HGPS cell (cell line): ENCODE data around the gene CAMK1G.

GRCh38 chr1:207907925-207908958 is 2.7 kb downstream of the CD34 start:
- RRBS: no CpG with 5 or more reads among the region's 8 CpGs

DNA sequence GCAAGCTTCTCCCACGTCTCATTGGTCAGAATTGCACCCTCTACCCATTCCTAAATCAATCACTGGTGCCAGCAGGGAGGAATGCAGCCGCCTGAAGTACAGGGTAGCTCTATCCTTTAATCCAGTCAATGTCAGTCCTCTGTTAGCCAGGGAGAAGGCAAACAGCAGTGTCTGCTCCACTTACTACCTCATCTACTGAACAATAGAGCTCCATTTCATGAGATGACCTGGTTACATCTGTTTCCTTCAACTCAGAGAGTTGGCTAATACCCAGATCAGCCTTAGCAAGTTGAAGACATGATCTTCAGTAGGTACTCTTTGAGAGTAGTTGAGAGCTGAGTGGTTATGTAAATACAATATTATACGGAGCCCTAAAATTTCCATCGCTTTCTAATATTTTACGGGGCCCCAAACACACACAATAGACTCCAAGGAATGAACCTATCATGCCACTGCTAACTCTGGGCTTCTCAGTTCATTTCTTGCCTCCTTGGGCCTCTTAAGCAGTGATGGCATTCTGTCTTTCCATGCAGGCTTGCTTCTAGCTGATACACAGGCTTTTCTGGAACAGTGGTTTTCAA is 46.1 kb upstream of the CD34 start:
- RRBS: no CpG with 5 or more reads among the region's 5 CpGs

DNA sequence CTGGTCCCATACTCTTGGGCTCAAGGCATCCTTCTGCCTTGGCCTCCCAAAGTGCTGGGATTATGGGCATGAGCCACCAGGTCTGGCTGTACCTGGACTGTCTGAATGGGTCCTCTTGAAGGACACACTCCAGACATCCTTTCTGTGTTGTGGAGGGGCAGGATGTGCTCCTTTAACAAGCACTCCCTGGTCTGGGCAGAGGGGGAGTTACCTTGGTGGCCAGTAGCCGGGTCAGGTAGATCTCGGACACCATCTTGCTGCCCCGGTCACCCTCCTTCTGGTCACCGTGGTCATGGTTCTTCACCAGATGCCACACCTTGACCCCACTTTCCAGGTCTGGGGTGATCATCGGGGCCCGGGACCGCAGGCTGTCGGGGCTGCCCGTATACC is 122.2 kb upstream of the CD34 start:
- RRBS: 95% methylated on average over 6 of the region's 9 CpGs

DNA sequence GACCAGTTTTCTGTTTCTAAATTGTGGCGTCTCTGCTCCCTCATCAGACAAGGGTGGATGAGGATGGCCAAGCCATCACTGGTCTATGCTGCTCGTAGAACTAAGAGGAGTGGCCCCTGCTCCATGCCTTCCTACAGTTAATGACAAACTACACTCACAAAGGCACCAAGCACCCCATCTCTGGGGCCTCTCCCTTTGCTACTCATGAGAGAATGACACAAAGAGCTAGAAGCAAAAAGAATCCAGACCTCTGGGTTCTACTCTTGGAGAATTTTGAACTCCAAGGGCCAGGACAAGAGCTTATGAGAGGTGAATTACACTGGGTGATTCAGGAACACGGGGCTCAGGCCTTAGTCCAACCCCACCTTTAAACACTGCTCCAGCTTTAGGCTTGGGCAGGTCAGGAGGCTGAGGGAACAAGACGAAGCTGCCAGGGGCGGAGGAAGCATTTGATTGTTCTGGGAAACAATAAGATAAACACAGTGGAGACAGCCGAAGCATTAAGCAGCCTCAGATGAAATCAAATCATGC is 93.5 kb downstream of the PLXNA2 start:
- RRBS: no CpG with 5 or more reads among the region's 6 CpGs

DNA sequence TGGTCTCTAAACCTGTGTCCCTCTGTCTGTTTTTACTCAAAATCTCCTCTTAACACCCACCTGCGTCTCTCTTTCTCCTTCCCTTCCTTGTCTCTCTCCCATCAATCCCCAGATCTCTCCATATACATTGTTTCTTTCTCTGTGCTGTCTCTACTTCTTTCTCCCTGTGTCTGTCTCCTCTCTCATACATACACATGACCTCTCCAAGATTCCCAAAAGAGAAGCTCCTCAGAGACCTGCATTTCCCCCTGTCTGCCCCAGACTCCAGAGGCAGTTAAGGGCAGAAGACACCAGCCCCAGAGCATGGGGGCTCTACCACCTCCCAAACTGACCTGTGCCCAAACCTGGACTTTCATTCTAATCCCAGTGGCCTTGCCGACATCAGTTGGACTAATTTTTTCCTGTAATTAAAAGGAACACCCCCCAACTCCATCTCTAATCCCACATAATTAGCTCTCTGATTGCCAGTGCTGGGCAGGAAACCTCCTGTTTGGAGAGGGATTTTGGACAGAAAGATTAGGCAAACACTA is 85.9 kb downstream of the PLXNA2 start:
- RRBS: no CpG with 5 or more reads among the region's 2 CpGs

- RRBS: 30% methylated on average over 5 of the region's 20 CpGs
Observed at GRCh38 chr1:208219286-208220277, 24.6 kb downstream of the PLXNA2 start.

GRCh38 chr1:208476322-208476797 is 232.2 kb upstream of the PLXNA2 start:
- RRBS: no CpG with 5 or more reads among the region's 1 CpG

GRCh38 chr1:209039265-209040008 is 544.1 kb upstream of the CAMK1G start:
- RRBS: no CpG with 5 or more reads among the region's 6 CpGs

- RRBS: no CpG with 5 or more reads among the region's 6 CpGs
Observed at GRCh38 chr1:209583442-209583882, at the start of gene CAMK1G. TSS of gene CAMK1G (plus strand) at chr1:209583714.

DNA sequence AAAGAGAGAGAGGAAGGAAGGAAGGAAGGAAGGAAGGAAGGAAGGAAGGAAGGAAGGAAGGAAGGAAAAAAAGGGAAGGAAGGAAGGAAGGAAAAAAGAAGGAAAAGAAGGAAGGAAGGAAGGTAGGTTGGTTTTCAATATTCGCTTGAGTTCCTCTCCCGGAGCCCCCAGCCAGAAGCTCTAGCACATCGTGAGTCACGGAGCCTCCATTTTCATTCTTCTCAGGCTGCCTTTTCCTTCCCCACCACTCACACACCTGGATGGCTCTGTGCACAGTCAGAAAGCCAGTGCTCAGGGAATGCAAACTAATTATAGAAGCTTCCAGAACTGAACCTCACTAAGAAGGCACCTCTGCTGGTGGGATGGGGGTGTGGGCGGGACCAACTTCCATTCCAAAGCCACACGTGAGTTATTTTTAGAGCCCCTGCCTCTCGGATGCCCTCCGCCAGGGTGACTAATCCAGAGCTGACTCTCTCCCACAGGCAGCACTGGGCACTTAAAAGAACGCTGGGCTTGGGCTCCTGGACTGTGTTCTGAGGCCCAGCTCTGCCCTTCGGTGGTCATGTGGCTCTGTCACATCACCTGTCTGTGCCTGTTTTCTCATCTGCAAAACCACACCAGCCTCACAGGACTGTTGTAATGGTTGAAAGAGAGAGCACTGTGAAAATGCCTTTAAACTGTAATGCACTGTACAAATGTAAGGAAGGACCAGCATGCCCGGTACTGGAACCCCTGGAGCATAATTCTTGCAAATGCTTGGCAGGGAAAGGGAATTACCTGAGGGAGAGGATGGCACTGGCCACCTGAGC is 27.1 kb downstream of the LAMB3 start:
- RRBS: no CpG with 5 or more reads among the region's 11 CpGs

- RRBS: no CpG with 5 or more reads among the region's 6 CpGs
Observed at GRCh38 chr1:209642293-209642649, 10.0 kb downstream of the LAMB3 start.

GRCh38 chr1:209791772-209792277 is 7.5 kb upstream of the C1orf74 start:
- RRBS: no CpG with 5 or more reads among the region's 1 CpG

DNA sequence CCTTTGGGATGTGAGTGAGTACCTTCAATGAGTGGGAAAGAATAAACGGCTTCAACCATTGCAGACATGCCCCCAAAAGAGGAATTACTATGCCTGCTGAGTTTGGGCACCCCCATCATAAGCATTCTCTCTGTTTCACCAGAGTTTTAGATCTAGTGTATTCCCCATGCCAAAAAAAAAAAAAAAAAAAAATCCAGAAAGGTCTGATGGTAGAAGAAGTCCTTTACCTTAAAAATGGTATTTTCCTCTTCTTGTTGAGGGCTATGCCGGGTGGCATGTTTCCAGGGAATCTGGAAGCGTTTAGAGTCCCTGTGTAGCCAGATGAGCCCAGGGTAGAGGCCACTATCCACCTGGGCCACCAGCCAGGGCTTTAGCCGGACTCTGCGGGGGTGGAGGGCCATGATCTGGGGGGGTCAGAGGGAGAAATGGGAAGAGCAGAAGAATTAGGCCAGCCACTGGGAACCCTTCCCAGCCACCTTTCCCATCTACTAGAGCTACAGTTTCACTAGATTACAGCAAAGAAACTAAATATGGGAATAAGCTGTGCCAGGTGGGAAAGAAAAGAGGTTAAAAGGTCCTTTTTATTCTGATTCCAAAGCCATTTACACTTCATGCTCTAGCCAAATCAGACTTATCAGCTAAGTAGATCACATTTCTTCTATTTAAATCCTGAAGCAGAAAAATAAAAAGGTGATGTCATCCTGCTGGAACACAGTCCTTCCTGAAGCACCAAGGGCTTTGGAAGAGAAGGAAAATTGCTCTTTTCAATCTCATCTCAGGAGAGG is 4.7 kb downstream of the IRF6 start:
- RRBS: 24% methylated on average over 3 of the region's 5 CpGs

DNA sequence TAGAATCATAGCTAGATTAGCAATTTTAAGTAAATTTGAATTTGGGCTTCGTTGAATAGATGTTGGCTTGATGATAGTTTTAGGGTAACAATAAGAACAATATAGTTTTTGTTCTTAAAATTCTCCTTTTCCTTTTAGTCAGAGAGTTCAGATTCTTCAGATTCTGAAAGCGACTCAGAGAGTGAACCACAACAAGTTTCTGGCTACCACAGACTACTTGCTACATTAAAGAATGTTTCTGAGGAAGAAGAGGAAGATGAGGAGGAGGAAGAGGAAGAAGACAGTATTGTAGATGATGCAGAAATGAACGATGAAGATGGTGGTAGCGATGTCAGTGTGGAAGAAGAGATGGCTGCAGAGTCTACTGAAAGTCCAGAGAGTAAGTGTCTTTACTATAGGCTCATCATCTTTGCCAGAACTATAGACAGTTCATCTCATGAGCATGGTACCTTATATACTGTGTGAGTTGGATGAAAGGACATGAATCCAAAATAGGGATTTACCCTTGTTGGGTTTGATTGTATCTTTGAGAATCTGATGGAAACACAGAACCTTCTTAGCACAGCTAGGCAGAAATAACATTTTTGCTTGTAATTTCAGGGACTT is 3.0 kb downstream of the UTP25 start:
- RRBS: no CpG with 5 or more reads among the region's 4 CpGs

DNA sequence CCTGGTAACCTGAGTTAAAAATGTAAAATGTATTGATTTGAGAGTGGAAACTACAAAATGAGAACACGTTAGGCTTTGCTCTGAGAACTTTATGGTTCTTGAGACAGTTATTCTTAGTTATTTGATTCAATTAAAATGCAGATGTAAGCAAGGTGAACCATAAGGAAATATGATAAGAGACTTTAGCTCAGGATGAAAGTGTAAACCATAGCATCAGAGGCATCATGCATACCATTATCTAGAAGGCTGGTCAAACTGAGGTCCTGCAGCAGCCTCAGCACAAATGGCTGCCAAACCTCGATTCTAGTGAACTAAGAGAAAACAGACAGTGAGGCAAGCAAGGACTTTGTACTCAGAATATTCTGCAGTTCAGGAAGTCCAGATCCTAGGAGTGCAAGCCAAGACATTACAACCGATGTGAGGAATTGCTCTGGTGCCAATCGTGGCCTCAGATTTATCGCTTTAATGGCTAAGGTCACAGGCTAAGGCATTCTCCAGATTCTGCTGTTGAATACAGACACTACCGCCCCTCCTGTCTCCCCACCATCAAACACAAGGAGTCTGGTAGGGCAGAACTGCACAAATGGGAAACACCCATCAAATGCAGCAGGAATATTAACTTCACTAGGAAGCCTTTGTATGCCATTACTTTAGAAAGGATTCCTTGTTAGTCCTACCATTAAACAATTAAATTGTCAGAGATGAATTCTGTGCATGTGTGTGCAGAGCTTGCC is 9.4 kb upstream of the SERTAD4 start:
- RRBS: no CpG with 5 or more reads among the region's 6 CpGs

- RRBS: no CpG with 5 or more reads among the region's 8 CpGs
Observed at GRCh38 chr1:210232060-210232328, 602 bp upstream of the SERTAD4 start.

DNA sequence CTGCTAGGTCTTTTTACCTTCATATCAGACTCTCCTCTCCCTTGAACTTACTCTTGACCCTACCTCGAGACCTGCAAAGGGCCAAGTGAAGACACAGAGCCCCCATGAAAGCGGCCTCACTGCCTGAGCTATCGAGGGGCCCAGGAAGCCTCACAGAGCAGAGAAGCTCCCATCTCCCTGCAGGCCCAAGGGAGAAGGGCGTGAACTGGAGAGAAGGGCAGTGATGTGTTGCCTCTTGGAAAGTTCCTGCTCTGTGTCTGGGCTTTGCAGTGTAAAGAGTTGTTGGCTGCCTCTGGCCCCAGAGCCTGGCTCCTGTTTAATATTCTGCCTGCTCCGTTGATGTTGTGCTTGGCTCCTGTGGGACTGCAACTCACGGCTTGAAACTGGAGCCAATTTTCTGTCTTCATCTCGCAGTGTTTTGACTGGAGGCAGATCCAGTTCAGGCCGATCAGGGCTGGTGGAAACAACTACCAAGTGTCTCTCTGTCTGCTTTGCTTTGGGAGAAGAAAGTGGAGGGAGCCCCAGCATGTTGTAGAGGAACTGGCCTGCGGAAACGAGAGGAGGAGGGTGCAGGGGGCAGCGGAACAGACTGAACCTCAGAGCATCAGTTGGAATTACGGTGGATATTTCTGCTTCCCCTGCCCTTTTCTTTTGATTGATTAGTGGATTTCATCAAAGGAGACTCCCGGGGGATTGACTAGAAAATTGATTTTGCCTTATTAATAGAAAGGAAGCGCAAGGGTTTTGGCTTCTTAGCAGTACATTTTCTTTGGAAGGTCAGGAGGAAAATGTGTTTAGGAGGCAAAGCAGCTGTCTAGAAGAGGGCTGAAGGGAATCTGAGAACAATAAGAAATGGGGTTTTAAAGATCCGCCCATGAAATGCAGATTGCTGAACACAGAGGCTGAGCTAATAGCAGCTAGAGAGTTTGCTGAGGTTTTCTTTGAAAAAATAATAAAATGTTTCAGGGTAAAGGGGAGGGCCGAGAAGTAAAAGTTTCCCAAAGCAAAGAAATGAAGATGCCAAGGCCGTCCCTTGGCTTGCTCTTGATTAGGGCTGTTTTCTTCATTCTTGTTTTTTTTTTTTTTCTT is 4.6 kb downstream of the SERTAD4 start:
- RRBS: no CpG with 5 or more reads among the region's 17 CpGs

DNA sequence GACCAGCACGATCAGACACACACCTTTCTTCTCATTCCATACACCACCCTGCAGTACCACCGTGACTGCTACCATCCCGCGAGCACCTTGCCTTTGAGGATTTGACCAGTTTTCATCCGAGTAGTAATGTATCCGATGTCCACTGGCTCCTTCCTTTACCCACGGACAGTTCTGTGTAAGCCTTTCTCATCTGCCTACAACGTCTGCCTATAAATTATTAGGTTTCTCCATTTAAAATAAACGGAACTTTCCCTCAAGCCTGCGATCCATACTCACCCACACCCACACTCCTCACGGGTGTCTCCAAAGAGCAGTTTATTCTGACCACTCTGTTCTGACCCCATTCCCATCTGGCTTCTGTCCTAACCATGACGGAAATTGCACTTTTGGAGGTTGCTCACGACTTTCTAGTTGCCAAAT is 16.7 kb upstream of the HHAT start:
- RRBS: no CpG with 5 or more reads among the region's 13 CpGs

DNA sequence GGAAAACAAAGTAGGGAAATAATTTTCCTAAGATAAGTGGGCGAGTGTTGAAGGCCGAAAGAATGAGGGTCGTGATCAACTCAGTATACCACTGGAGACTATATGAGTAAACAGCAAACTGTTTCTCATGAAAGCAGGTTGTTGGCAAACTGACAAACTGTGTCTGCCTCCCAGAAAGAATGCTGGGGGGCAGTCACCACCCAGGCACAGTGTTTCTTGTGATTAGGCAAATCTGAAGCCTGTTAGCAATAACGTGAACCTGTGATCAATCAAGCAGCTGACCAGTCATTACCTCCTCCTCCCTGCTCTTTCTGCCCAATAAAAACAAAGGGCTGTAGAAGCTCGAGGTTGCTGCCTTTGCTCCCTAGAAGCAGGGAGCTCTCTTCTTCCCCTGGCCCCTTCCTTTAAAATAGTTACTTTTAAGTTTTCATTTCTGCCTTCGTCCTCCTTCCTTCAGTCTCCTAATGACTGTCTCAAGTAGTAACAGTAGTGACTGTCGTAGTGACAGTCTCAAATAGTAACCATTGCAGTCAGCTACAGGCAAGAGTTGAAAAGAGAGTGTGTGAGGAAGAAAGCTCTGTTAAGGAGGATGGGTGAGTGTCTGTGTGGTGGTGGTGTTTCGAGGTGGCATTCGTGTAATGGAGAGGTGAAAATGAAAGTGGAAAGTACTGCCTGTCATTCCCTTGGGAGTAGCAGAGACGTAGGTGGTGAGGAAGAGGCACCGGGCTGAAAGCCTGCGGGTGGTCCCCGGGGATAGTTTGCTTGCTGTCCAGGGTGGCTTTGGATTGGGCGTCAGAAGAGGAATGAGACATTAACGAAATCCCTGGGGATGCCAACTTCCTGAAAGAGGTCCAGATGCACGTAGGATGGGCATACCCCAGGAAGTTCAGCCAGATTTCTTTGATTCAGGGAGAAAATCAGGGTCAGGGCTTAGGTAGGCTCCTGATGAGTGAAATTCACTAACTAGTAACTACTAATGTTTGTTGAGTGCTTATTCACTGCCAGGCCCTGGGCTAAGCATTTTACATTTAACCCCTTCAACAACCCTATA is 14.6 kb downstream of the HHAT start:
- RRBS: no CpG with 5 or more reads among the region's 16 CpGs